Mucosa of descending colon (tissue), 1 donor: ENCODE measurements around a stretch of chr2.

GRCh38 chr2:70170-70590 is 23.9 kb upstream of the FAM110C start:
- PRO-cap: no peak

GRCh38 chr2:263185-263522 is 678 bp downstream of the SH3YL1 start:
- PRO-cap: no peak

DNA sequence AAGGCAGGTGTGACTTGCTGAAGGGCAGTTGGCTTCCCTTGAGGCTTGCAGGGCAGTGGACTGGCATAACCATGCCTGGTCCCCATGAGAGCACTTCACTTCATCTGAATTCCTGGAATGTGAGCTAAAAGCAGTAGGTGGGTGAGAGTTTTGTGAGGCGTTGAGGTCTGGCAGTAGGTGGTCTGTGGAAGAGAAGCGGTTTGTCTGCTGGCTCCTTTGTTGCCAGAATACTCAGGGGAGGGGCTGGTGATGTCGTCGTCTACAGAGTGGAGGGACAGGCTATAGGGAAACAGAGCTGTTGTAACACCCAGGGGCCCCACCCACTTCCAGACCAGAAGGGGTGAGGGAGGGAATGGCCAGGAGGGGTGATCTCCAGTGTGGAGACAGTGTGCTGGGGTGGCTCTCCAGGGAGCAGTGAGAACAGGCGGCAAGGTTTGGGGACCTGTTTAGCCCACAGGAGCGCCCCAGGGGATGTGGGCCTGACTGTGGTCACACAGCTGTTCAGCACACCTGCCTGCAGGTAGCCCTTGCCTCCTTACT is 21.4 kb upstream of the ALKAL2 start:
- PRO-cap: no peak

GRCh38 chr2:443138-443728 is 155.3 kb upstream of the ALKAL2 start:
- PRO-cap: no peak

DNA sequence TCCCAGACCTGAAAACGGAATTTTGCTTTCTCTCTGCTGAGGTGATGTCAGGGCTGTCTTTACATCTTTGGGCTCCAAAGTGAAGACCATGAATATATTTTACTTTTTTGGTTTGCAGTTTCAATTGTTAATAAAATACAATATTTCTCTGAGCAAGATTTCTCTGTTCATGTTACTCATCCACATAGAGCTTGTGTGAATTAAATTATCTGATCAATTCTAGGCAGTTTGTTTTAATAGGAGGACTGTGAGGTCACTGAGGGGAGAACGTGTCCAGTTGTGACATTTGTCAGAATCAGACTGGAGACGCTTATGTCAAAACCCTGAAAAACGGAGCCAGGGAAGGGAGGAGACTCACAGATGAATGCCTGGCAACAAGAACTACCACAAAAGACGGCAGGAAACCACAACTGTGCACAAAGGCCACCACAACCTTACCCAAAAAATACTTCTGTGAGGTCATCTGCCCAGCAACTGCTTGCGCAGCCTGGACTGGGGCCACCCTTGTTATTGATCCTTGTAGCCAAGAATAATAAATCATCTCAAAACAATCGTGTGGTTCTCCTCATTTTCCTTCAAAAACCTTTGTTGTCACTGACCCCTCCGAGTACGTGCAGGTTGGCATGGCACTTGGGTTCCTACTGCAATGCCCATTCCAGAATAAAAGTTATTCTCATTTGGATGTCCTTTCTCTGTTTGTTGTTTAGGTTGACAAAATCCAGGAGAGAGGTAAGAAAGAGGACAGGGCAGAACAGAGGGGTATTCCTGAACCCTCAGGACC is 173.0 kb upstream of the ALKAL2 start:
- PRO-cap: no peak

DNA sequence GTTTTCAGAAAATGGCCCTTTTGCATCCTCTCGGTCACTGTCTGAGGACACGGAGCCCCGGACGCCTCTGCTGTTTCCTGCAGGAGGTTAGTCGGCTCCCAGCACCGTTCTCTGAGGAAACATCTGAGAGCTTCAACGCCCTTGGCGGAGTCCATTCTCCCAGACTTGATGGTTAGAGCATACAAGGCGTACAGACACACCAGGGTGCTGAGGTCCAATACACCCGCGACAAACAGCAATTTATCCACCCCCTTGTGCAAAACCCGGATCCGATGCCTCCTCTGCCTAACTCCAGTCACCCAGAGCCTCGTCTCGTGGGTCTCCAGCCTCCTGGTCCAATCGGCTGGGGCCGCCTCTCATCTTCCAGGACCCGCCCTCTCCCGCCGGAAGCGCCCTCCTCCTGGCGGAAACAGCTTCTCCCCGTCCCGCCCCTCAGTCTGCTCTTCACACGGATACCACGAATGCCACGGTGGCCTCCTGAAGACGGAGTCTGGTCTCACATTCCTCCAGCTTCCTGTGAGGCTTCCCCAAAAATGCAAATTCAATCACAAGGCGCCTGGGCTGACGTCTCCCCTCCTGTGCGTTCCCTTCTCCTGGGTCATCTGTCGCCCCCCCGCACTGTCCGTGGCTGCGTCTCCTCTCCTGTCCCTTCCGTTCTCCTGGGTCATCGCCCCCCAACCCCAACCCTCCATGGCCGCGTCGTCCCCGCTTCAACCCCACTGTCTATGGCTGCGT is 119.3 kb downstream of the TMEM18 start:
- PRO-cap: no peak

GRCh38 chr2:636427-637185 is 40.6 kb downstream of the TMEM18 start:
- PRO-cap: unidirectional peak, minus-strand start at chr2:636883

DNA sequence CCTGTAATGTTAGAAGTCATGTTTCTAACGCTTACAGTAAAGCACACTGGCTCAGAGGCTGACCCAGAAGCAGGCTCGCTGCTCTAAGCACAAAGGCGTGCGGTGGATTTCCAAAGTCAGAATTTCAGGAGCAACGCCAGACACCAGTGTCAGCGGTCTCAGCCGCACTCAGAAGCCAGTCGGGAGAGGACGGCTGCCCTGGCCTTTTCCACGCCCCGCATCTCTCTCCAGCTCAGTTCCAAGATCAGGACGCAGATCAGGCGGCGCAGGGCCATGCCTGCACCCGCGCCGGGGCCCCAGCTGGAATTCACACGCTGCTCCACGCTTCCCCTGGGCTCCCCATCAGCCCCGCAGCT is 14.5 kb upstream of the TMEM18 start:
- PRO-cap: no peak

DNA sequence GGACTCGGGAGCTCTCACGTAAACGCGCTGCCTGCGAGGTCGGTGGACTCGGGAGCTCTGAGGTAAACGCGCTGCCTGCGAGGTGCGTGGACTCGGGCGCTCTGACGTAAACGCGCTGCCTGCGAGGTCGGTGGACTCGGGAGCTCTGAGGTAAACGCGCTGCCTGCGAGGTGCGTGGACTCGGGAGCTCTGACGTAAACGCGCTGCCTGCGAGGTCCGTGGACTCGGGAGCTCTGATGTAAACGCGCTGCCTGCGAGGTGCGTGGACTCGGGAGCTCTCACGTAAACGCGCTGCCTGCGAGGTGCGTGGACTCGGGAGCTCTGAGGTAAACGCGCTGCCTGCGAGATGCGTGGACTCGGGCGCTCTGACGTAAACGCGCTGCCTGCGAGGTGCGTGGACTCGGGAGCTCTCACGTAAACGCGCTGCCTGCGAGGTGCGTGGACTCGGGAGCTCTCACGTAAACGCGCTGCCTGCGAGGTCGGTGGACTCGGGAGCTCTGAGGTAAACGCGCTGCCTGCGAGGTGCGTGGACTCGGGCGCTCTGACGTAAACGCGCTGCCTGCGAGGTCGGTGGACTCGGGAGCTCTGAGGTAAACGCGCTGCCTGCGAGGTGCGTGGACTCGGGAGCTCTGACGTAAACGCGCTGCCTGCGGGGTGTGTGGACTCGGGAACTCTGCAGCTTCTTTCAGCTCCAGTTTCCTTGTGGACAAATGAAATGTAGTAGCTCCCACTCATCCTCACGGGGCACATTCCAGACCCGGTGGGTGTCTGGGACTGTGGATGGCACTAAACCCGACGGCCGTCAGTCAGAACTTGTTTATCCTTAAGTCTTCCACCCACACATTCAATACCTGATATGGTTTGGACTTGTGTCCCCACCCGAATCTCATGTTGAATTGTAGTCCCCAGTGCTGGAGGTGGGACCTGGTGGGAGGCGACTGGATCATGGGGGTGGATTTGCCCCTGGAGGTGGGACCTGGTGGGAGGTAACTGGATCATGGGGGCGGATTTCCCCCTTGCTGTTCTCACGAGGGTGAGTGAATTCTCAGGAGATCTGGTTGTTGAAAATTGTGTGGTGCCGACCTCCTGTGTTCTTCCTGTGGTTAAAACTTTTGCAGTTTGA is 81.5 kb upstream of the SNTG2 start:
- PRO-cap: no peak

DNA sequence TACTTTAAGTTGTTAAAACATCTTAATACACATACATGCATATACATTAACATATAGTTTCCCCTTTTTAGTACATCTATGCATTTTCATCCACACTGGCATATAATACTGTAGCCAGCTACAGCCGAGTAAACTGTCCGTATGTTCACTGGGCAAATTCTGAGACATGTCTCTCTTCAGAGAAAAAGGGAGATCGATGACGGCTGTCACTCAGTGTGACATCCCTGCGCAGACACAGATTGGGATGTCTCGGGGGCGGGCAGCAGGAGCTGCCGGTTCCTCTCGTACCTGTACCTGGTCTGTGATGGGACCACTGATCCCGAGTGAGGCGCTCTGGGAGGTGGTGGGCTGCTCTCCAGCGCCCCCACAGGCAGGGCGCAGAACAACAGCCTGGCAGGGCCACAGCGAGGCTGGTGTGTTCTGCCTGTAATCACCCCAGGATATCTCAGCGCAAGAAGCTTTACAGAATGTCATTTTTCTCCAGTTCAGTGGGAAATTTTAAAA is 189.6 kb downstream of the SNTG2 start:
- PRO-cap: no peak

- PRO-cap: no peak
These were observed 190.0 kb upstream of the TPO start for GRCh38 chr2:1223215-1223772.

- PRO-cap: no peak
These were observed 172.8 kb upstream of the TPO start for GRCh38 chr2:1240396-1240871.

DNA sequence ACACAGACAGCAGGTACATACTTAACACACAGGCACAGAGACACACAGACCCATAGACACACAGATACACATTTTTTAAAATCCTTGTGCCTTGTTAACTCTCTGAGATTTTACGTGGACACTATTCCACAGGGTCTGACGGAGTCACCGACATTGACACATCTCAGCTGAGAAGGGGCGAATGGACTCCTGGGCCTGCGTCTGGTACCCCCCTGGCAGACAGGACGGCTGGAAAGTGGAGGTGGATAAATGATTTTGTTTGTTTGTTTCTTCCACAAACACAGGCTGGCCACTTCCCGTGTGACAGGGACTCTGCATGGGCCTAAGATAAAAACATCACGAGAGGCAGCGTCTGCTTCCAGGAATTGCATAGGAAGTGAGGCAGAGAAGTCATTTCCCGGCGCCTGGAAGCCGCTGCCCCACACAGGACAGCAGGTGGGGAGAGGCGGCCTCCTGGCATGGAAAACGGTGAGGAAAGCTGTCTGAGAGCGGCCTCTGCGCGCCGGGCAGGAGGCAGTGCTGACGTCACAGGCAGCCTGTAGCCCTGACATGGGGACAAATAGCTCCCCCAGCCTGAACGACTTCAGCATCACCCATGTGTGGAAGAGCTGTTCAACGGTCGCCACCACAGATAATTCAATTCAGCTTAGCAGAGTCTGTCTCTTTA is 139.3 kb downstream of the PXDN start:
- PRO-cap: no peak

GRCh38 chr2:1731596-1732719 is 12.4 kb downstream of the PXDN start:
- PRO-cap: no peak

DNA sequence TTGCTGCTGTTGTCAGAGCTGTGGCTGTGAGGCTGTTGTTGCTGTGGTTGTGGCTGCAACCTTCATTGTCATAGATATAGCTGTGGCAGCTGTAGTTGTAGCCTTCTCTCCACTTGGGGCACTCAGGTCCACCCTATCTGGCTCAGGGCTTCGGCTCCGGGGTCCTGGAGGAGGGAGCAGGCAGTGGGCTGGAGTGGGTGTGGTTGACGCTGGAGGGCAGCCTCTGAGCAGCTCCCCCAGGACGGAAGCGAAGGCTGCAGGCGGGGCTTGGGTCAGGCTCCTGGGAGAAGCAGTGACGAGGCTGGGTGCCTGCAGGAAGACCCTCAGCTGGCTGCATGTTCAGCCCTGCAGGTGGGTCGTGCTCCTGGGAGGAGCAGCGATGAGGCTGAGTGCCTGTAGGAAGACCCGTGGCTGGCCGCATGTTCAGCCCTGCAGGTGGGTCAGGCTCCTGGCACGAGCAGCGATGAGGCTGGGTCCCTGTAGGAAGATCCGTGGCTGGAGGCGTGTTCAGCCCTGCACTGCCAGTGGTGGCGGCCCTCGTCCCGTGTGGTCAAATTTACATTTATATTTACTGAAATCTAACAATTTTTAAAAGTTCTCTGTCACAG is 79.1 kb upstream of the PXDN start:
- PRO-cap: no peak

DNA sequence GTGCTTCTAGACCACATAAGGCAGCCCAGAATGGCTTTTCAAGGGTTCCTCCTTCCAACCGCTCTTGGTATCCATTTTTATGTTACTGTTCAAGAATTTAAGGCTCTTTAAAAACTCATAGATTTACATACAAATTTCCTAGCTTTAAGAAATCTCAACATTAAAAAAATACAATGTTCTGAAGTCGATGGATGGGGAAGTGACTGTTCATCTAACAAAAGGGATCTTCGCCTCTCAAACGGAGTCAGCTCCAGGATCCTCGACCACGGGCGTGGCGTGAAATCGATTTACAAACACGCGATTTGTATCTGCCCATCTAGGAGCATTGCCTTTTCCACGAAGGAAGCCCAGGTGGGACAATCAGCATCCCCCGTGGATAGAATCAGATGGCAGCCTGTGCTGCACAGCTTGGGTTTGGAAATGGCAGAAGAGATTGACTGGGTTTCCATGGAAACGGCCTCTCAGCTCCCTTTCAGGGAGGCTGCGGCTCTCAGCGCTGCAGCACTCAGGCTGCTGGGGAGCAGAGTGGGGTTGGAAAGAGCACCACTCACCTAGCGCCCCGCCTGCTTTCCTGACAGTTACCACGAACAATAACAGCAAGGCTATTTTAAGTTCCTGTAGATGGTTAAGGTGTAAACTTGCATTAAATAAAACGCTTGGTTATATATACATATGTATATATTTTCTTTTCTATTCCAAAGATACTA is 110.8 kb upstream of the PXDN start:
- PRO-cap: no peak

- PRO-cap: no peak
These were observed 5.0 kb downstream of the MYT1L start for GRCh38 chr2:2325932-2326651.

DNA sequence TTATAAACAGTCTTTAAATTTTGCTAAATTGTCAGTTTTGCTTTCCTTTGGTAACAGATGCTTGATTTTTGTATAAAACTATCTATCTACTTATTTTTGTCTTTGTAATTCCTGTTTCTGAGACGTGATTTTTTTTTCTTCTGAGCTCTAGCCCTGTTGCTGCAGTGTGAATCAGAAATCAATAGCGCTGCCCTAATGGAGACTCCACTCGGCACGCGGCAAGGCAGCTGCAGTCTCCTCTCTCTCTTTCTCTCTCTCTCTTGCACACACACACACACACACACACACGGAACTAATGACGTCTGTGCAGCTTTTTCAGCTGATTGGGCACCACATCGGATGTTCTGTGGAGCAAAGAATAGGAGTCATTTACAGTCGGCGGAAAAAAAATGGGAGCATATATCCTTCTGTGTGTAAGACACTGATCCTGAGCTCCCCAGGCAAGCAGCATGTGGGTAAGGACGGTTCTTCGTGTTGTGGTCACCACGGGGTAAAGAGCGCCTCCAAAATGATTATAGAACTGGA is 2.0 kb upstream of the MYT1L start:
- PRO-cap: no peak

DNA sequence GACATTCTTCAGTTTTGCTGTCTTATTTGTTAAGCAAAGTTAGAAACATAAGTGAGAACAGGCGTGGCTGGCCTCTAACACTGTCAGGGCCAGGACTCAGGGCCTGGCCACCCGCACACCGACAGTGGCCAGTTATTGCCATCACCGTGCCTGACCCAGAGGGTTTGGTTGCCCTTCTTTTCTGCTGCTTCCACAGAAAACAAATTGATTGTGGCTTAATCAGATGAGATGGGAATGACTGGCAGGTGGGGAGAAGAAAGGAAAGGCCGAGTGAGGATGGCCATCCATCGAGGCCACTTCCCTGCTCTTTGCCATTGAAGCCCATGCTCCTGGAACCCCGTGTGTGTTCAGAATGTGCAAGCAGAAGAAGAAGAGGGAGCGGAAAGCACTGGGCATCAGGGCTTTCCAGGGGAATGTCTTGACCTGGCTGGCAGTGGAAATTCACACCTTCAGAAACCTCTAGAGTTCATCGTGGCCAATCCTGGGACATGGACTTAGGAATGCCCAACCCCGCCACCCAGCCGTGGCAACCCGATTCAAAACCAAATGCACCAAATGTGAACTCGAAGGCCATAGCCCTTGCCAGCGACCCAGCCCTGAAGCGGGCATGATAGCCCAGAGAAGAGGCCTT is 69.6 kb downstream of the ADI1 start:
- PRO-cap: no peak

GRCh38 chr2:3460035-3461150 is 58.9 kb downstream of the ADI1 start:
- PRO-cap: no peak